Pulmonary lymph node (tissue), 1 donor: ENCODE measurements around a stretch of chr1.

DNA sequence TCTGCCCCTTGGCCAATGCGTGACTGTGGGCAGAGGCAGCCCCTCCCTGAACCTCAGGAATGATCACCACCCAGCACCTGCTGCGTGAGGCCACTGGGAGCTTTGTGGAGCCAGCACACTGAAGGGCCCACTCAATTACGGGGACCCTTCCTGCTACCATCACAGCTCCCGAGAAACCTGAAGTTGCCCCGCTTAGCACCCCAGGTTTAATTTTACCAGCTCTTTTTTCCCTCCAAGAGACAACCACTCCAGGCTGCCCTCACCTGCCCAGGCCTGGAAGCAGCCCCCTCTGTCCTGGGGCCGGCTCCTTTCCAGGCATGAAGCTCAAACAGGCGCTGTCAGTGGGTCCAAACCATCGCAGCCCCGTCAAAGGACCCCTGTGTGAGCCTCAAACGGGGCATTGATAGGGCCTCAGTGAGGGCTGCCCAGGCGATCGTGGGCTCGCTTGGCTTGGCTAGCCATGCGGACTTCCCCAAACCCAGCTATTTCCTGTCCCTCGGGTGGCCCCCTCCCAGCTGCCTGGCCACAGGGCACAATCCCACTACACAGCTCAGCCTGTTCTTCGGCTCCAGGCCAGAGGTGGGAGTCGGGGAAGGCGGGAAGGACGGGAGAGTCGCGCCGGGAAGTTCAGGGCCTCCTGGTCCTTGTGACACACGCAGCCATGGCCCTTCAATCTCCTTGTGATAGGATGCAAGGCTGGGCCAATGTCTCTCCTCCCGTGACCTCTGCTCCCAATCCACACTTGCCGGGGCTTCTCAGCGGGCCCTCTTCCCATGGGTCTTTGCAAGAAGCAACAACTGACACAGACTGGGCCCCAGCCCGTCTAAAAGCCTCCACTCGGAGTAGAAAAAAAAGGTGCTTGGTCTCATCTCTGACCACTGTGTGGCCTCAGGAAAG is 6.9 kb upstream of the MATN1 start:
- PRO-cap = no peak

GRCh38 chr1:30738789-30739114 is 15.4 kb upstream of the MATN1 start:
- PRO-cap = no peak

DNA sequence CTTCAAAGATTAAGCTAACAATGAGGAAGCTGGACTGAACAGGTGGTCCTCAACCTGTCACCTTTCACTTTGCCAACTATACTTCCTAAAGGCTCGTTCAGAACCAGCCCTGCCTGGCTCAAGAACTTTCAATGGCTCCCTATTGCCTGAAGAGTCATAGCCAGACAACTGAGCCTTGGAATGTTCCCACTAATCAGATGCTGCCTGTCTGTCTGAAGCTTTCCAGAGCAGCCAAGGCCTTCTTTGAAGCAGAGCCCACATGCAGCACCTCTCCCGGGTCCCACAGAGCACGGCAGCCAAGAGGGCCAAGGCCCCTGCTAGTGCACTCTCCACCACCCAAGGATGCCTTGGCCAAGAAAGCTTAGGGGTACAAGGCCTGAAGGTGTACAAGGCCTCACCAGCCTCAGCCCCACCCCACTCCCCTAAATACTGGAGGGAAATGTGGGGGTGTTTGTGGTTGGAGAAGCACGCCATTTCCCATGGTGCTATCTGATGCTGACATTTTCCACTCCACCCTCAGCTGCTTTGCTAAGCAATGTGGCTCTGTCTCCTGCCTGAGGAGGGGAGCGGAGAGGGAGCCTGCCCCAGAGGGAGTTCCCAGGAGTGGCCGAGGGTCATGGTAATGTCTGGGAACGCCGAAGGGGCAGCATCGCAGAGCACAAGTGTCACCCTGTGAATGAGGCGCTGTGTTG is 8.2 kb upstream of the LAPTM5 start:
- PRO-cap = no peak

- PRO-cap = no peak
Observed at GRCh38 chr1:30879266-30879839, 29.2 kb downstream of the SDC3 start.

DNA sequence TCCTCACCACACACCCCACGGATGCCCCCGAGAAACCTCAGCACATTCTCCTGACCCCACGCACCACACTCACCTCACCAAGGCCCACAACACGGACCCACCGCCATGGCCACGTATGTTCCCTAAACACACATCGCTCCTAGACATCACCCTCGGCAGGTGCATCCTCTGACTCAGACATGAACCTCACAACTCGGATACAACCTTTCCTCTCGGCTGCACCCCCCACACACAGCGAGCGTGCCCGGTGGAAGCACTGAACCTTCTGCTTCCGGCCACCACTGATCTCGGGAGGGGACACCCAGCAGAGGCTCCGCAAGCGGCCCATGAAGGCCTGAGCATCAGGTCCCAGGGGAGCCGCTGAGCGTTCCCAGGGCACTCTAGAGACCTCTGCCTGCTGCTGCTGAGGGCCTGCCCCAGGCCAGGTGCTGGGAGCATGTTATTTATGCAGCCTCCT is 27.2 kb downstream of the SDC3 start:
- PRO-cap = no peak

GRCh38 chr1:31012115-31013029 is 53.1 kb downstream of the PUM1 start:
- PRO-cap = no peak

GRCh38 chr1:31055482-31056066 is 9.9 kb downstream of the PUM1 start:
- PRO-cap = no peak

- PRO-cap = no peak
Observed at GRCh38 chr1:31063529-31064003, 2.0 kb downstream of the PUM1 start.

DNA sequence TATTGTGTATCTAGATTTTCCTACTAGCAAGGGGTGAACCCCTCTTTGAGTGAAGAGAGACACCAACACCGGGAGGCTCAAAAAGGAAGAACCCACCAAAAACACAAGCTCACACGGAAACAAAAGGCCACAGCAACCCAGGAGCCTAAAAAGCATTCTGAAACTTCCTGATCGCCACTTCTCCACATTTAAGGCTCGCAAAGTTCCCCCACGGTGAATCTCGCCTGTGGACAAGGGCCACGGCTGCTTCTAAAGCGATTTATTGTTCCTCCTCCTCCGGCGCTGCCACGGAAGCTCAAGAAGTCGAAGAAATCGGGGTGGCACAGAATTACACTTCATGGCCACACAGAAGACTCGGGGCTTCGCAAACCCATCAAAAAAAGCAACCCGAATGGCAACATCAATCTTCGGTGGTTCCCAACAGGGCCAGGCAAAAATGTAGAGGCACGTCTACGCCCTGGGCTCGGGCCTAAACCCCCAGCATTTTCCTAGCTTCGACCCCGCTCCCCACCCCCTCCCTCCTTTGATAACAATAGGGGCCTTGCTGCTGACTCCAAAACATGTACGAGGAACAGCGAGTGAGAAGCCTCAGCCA is 526 bp downstream of the PUM1 start:
- PRO-cap = unidirectional peak, plus-strand start at position 216 of the sequence; unidirectional peak, plus-strand start at position 556 of the sequence

- PRO-cap = no peak
Observed at GRCh38 chr1:31102474-31103185, 37.1 kb upstream of the PUM1 start.

GRCh38 chr1:31327302-31327755 is 30.5 kb downstream of the ZCCHC17 start:
- PRO-cap = no peak

DNA sequence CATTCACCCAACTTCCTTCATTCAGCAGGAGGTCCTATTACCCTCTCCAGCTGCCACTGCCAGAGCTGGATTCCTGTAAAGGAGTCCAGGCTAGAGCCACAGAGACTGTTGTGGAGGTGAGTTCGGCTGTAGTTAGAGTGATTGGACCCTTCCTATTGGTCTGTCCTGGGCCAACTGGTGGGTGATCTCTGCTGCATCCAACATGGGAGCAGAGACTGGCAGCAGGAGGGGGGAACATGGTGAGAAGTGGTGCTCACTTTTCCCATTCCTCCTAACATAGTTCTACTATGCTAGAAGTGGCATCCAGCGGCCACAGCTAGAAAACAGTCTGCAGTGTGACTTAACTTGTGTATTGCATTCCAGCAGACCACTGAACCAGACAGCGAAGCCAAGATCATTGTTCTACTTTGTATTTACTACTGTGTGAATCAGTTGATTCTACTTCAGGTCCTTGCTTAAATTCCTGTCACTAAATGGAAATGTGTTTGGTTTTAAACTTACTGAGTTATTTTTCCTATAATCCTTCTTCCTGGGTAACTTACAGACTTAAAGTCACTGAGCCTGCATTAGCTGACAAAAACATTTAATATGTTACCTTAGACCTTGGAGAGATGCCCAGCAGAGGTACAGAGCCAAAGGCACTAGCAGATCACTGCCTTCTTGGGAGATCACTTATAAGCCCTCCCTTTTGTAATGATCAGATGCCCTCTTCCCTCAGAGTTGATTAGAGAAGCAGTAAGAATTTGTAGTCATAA is 8.3 kb downstream of the FABP3 start:
- PRO-cap = no peak

DNA sequence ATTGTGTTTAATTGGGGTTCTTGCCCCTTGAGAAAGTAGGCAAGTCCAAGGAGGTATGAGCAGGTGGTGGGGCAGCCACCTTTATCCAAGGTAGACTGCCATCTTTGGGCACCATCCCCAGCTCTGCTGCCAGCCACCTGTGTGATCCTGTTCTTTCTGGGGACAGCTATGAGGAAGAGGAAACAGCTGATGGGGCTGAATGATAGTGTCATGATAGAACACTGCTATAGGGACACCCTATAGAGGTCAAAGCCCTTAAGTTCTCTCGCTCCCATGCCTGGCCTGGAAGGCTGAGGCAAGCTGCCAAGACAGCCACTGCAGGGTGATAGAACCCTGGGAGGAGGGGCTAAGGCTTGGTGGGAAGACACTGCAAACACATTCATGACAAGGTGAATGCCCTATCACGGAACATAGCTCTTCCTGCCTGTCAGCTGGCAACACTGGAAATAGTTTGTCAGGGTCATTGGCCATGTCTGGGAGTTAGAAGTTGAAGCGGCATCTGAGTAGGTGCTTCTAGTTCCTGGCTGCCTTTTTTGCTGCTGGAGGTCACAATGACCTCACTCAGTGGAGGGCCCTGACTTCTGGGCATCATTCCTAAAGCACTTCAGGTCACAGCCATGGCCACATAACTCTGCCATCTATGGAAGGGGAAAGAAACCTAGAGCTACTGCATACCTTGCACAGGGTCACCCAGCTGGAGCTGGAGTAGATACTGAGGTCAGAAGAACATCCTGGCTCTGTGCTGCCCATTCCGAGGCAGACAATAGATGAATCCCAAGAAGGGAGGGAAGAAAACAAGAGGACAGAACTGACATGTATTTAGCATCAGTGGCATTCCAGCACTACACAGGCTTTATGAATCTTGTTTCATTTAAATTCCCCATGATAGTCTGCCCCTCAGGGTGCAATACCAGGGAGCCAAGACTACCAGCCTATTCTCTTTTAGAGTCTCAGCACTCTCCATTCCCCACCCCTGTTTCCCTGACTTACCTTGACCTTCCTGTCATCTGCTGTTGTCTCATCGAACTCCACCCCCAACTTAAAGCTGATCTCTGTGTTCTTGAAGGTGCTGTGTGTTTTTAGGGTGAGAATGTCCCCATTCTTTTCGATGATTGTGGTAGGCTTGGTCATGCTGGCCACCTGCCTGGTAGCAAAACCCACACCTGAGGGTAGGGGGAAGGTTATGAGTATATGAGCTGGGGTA is 4.1 kb downstream of the FABP3 start:
- PRO-cap = no peak

DNA sequence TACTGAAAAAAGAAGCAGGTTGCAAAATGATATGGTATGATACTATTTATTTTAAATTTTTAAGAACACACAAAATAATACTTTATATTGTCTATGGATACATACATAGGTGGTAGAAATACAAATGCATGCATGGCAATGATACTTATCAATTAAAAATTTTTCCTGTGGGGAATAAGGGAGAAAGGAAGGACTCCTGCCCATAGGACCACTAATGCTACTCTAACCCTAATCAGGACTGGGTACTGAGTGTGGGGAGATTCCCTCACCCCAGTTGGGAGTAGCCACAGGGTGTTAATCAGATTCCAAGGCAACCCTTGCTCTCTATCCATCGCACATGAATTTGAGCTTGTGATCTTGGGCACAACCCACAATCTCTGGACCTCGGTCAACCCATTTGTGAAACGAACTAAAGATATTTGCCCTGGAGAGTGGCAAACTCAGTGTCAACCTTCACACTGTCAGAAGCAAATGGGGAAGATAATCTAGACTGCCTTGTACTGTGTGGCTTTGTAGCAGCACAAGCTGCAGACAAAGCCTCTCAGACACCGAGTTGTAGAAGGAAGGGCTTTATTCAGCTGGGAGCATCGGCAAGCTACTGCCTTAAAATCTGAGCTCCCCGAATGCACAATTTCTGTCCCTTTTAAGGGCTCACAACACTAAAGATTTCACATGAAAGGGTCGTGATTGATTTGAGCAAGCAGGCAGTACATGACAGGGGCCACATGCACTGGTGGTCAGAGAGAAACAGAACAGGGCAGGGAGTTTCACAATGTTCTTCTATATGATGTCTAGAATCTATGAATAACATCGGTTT is 69.6 kb downstream of the SERINC2 start:
- PRO-cap = no peak

DNA sequence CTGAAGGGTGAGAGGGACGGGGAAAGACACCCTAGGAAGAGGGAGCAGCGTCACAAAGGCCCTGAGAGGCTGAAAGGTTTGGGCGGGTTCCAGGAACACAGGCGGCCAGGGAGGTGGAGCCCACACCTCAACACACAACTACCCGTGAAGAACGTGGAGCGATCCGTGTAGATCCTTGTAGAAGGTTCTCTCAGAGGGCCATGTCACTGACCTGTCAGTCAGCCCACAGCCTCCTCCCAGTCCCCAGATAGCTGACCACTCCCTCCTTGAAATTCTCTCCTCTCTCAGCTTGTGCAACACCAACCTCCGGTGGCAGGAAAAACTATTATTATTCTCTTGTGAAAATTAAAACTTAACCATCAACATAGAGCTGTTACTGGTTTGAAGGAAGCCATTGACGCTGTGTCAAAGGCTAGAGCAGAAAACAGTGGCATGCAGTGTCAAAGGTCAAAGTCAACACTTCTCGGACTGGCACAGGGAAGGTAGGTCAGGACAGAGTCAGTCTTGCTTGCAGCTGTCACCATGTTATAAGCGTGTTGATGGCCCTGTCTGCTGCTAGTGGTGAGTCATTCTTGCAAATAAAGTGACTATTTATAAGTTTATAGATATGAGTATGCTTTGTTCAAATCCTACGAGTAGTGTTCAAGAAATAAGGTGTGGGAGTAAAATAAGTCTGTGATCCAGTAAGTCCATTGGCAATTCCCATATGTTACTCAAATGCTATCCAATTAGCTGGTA is 26.7 kb upstream of the TINAGL1 start:
- PRO-cap = no peak

DNA sequence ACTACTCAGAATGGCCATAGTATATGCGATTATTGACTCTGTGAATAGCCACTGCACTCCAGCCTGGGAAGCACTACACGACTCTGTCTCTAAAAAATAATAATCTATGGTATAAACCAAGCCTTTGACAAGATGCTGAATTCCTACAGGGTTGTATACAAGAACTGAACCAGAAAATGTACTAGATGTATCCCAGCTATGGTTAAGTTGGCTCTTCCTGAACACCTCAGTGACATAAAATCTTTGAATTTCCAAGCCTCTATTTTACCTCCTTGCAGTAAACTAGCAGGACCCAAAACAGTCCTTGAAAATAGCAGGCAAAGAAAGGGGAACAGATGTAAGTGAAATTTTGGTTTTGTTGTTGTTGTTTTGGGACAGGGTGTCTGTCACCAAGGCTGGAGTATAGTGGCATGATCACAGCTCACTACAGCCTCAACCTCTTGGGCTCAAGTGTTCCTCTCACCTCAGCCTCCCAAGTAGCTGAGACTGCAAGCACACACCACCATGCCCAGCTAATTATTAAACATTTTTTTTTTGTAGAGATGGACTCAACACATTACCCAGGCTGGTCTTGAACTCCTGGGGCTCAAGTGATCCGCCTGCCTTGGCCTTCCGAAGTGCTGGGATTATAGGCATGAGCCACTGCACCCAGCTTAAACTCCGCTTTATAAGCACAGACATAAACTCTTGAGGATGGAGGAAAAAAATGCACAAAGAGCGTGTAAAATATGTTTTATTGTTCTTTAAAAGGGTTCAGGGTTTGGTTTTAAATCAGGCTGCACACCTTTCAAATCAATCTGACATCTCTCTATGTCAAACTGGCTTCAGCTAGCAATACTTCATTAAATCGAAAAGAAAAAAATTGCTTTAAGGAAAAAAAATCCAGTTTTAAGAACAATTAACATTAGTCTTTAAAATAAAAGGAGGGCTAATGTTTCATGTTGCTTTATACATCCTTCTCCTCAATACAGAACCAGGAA is 32.2 kb downstream of the PTP4A2 start:
- PRO-cap = no peak

- PRO-cap = no peak
Observed at GRCh38 chr1:31914470-31915700, 23.3 kb downstream of the PTP4A2 start.

GRCh38 chr1:31936506-31937122 is 1.6 kb downstream of the PTP4A2 start:
- PRO-cap = bidirectional peak, plus-strand start at chr1:31936885, minus-strand start at chr1:31936793

- PRO-cap = no peak
Observed at GRCh38 chr1:31977302-31978141, 36.1 kb upstream of the KHDRBS1 start.

DNA sequence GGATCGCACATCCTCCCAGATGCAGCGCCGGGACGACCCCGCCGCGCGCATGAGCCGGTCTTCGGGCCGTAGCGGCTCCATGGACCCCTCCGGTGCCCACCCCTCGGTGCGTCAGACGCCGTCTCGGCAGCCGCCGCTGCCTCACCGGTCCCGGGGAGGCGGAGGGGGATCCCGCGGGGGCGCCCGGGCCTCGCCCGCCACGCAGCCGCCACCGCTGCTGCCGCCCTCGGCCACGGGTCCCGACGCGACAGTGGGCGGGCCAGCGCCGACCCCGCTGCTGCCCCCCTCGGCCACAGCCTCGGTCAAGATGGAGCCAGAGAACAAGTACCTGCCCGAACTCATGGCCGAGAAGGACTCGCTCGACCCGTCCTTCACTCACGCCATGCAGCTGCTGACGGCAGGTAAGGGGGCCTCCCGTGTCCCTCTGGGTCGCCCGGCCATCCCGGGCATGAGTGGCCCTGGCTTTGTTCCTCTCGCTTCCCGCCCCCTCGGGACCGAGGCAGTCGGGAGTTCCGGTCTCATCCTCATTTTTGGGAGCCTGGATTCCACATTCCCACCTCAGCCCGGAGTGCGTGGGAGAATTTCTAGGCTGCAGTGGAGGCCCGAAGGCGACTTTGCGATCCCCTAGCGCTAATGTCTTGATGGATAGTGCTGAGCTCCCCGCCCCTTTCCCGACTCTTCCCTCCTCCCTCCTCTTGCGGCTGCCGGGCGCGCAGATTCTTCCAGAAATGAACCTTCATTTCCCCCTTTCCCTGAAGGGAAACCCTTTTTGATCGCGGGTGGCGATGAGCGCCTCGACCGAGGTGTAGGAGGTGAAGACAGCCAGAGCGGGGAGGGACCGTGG is 531 bp downstream of the KHDRBS1 start:
- PRO-cap = bidirectional peak, plus-strand start at position 772 of the sequence, minus-strand start at position 640 of the sequence